Transverse colon (tissue), 4 donors: ENCODE results near the genes SLC25A1, RTN4R, DGCR6L and MED15.

DNA sequence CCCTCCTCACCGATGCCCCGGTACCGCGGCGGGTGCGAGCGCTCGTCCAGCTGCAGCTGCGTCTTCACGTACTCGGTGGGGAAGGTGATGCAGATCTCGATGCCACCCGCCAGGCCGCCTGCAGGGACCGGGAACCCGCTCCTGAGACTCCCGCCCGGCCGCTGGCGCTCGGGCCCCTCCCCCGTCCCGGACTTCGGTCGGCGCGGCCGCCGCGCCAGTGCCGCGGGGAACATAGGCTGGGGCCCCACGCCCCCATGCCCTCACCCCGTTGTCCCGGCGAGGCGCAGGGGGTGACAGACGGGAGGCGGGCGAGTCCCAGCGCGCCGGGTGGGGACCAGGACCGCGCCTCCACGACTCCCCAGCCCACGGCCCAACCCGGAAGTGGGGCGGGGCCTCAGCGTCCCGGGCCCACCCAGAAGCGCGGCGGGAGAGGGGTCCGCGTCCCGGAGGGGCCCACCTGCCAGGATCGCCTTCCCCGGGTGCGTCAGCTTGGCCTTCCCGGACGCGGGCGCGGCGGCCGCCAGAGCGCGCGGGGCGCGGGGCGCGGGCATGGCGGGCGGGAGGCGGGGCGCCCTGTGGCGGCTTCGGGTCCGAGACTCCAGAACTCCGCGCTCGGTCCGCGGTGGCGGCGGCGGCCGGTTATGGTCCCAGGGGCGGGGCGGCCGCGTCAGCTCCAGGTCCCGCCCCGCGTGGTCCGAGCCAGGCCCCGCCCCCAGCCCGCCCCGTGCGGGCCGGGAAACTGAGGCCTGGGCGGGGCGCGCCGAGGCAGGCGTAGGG, at the start of gene SLC25A1:
Gene SLC25A1 (minus strand): TSS at position 614 of the 777 bp plus-strand sequence.
- PRO-cap: bidirectional peak, plus-strand start at position 217 of the sequence, minus-strand start at position 188 of the sequence; bidirectional peak, plus-strand start at position 296 of the sequence, minus-strand start at position 367 of the sequence; bidirectional peak, plus-strand start outside the sequence, minus-strand start at position 614 of the sequence
- RAMPAGE, long total RNA, 4 experiments: start-site peak on the minus strand in 1 of 4 experiments, centred at positions 68 to 214 of the sequence, 6 to 11 reads per replicate

- PRO-cap: bidirectional peak, plus-strand start at chr22:19291875, minus-strand start at chr22:19291685
- RAMPAGE, long total RNA, 4 experiments: start-site peak on the plus strand in 1 of 4 experiments, at chr22:19291875-19291951 at its widest, 8 reads per replicate
Measured at GRCh38 chr22:19291848-19292037, 224 bp upstream of the CLTCL1 start.

DNA sequence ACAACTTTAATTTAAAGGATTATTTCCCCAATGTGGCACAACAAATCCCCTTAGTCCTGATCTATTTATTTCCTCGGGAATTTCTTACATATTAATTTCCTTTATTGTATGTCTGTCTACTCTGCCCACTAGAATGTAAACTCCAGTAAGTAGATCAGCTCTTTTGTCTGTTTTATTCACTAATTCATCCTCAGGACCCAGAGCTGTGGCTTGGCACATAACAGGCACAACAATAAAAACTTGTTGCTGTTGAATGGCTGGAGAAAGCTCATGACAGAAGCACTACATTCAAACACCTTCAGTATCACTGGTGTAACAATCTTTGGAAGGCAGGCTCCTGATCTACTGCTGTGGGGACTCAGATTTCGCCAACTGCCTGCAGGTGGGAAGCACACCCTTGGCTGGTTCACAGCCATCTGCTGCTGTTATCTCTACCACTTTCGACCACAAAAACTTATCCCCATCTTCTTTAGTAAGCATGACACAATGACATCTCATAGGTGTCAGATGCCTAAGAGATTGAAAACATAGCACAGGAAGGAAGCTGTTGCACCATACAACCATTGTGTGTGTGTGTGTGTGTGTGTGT, 12.0 kb downstream of the HIRA start:
- PRO-cap: no peak
- RAMPAGE, long total RNA, 4 experiments: no peak in any of the 4 experiments

DNA sequence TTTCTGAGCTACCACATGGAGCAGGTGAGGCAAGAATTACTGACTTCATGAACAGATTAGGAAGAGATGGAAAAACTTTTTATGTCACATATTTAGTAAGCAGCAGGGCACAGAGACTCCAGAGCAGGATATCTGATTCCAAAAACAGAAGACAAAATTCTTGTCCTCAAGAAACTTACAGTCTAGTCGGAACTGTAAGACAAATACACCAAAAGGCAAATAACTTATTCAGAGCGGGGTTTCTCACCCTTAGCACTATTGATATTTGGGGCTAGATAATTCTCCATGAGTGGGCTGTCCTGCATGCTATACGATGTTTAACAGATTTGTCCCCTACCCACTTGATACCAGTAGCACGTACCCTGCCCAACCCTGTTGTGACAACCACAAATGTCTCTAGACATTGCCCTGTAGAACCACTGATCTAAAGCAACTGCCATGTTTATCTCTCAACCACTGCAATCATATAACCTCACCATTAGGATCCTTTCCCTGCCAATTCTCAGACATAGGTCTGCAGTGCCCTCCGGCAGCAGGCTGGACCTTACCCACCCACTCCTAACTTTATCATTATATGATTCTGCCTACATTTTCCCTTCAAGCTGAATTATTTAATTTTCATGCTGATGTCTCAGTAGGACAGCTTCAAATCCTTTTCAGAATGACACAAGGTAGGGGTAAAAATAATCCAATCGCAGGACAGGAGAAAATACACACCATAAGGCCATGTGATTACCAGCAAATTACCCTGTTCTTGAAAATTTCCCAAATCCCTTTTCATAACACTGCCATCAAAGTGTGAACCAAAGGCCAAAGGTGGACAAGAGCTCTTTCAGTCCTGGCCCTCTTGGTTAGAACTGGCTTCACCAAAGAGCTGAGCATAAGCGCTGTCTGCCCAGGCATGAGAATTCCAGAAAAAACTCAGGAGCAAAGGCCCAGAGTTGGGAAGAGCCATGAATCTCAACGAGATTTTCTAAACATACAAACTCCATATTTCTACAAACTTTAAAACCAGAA, 4.4 kb downstream of the HIRA start:
- PRO-cap: no peak
- RAMPAGE, long total RNA, 4 experiments: no peak in any of the 4 experiments

- PRO-cap: no peak
- RAMPAGE, long total RNA, 4 experiments: no peak in any of the 4 experiments
Measured at GRCh38 chr22:19918648-19919133, 22.9 kb upstream of the COMT start.

GRCh38 chr22:19932196-19933279, 9.0 kb upstream of the COMT start:
- PRO-cap: no peak
- RAMPAGE, long total RNA, 4 experiments: no peak in any of the 4 experiments

DNA sequence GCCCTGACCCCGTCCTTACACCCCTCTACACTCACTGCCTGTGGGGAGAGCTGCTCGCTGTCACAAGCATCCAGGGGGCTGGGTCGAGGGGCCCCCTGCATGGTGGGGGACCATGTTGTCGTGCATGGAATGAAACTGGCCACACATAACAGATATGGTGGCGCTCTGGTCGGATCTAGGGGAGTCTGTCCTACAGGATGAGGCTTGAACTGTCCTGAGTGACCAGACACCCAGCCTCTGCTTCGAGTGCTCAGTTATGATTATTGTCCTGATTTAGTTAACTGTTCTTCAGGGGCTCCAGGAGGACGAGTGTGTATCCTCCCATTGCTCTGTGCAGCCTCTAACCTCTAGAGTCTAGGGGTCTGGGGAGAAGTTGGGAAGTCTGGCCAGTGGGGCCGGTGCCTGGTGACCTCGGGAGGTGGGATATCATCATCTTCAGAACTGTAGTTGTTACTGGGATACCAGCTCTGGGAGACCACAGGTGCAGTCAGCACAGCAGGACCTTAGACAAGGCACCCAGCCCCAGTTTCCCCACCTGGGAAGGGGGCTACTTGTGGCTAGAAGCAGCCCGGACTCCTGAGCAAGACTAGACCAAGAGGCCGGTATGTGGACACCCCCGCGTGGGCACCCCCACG, 481 bp upstream of the COMT start:
- PRO-cap: no peak
- RAMPAGE, long total RNA, 4 experiments: start-site peak on the minus strand in 1 of 4 experiments, centred at position 549 of the sequence, 8 reads per replicate

DNA sequence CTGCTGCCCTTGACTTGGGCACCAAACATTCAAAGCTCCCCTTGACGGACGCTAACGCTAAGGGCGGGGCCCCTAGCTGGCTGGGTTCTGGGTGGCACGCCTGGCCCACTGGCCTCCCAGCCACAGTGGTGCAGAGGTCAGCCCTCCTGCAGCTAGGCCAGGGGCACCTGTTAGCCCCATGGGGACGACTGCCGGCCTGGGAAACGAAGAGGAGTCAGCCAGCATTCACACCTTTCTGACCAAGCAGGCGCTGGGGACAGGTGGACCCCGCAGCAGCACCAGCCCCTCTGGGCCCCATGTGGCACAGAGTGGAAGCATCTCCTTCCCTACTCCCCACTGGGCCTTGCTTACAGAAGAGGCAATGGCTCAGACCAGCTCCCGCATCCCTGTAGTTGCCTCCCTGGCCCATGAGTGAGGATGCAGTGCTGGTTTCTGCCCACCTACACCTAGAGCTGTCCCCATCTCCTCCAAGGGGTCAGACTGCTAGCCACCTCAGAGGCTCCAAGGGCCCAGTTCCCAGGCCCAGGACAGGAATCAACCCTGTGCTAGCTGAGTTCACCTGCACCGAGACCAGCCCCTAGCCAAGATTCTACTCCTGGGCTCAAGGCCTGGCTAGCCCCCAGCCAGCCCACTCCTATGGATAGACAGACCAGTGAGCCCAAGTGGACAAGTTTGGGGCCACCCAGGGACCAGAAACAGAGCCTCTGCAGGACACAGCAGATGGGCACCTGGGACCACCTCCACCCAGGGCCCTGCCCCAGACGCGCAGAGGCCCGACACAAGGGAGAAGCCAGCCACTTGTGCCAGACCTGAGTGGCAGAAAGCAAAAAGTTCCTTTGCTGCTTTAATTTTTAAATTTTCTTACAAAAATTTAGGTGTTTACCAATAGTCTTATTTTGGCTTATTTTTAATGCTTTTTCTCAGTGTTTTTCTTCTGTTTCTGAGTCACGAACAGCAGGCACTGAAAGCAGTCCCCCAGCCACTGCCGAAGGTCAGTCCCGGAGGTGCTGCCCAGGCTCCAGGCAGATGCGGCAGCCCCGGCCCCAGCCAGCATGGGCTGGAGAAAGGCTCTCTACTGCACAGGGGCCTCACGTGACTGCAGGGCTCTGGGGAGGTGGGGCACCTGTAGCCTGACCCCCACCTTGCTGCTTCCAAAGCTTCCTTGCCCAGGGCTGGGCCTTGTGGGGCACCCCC, 27.8 kb upstream of the TXNRD2 start:
- PRO-cap: no peak
- RAMPAGE, long total RNA, 4 experiments: no peak in any of the 4 experiments

DNA sequence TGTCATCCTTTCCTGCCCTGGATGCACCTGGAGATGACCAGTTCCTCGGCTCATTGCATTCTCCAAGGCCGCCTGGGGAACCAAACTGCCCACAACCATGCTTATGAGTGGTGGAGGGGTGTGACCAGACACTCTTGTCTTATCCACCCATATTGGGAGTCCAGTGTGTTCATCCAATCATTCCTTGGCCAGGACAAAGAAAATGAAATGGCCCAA, 1.2 kb upstream of the ARVCF start:
- PRO-cap: no peak
- RAMPAGE, long total RNA, 4 experiments: no peak in any of the 4 experiments

DNA sequence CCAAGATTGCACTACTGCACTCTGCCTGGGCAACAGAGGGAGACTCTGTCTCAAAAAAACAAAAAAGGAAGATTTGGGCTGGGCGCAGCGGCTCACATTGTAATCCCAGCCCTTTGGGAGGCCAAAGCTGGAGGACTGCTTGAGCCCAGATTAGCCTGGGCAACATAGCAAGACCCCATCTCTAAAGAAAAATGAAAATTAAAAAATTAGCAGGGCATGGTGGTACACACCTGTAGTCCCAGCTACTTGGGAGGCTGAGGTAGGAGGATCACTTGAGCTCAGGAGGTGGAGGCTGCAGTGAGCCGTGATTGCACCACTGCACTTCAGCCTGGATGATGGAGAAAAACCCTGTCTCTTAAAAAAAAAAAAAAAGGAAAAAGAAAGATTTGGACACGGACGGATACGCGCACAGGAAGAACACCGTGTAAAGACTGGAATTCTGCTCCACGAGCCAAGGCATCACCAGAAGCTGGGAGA, 12.6 kb upstream of the DGCR8 start:
- PRO-cap: no peak
- RAMPAGE, long total RNA, 4 experiments: start-site peak on the plus strand in 1 of 4 experiments, centred at position 249 of the sequence, 5 reads per replicate

DNA sequence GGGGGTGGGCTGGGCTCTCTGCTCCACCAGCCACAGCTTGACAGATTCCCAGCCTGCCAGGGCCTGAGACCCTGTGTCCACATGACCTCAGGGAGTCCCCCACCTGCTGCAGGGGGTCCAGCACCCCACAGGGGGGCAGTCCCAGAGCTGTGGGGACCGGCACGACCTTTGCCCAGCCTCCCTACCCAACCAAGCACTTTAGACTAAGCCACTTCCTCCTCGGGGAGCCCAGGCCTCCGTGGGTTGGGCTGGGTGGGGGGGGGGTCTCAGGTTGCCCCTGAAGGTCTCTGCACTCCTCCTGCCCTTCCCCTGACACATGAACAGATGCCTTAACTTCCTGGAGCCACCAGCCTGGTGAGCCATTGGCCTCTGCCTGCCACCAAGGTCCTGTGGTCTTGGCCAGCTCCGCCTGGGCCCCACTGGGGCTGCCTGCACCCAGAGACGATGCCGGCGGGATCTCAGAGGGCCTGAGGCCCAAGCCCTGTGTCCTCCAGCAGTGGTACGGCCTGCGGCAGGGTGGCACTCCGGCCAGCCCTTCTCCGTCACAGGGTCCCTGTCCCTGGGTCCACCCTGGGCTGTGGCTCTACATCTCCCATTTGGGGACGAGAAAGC, 3.4 kb downstream of the CCDC188 start:
- PRO-cap: no peak
- RAMPAGE, long total RNA, 4 experiments: no peak in any of the 4 experiments

DNA sequence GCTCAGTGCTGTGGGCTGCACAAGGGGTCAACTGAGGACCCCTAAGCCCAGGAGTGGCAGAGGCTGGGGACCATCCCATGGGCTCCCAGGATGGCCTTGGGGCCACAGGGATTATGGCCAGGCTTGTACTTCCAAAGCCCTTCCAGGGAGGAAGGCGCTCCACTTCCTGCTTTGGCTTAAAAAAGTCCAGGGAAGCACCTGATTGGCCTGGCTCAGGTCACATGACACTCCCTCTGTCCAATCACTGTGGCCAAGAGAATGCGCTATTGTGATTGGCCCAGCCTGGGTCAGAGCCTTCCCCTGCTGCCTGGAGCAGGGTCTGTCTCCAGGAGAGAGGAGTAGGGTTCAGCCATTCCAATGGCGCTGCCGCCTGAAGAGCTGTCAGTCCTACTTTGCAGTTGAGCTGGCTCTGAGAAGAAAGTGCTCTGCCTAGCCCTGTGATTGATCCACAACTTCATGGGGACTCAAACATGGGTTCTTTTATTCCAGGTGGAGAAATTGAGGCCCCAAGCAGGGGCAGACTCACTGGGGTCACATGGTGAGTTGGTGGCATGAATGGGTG, 48.3 kb downstream of the RTN4R start:
- PRO-cap: no peak
- RAMPAGE, long total RNA, 4 experiments: no peak in any of the 4 experiments

GRCh38 chr22:20267595-20268751, at the start of gene RTN4R:
RTN4R (minus strand) TSS chr22:20268318.
- PRO-cap: bidirectional peak, plus-strand start at chr22:20268288, minus-strand start at chr22:20268308
- RAMPAGE, long total RNA, 4 experiments: no peak in any of the 4 experiments

GRCh38 chr22:20313429-20313914, 6.4 kb downstream of the DGCR6L start:
- PRO-cap: no peak
- RAMPAGE, long total RNA, 4 experiments: no peak in any of the 4 experiments

- PRO-cap: bidirectional peak, plus-strand start at chr22:20320202, minus-strand start at chr22:20320041
- RAMPAGE, long total RNA, 4 experiments: start-site peak on the minus strand in 4 of 4 experiments, at chr22:20320011-20320060 at its widest, 13 to 317 reads per replicate
Measured at GRCh38 chr22:20319914-20320964, at the start of gene DGCR6L. DGCR6L (minus strand) TSS chr22:20320060.

GRCh38 chr22:20424808-20425970, 12.4 kb downstream of the SCARF2 start:
- PRO-cap: no peak
- RAMPAGE, long total RNA, 4 experiments: no peak in any of the 4 experiments

DNA sequence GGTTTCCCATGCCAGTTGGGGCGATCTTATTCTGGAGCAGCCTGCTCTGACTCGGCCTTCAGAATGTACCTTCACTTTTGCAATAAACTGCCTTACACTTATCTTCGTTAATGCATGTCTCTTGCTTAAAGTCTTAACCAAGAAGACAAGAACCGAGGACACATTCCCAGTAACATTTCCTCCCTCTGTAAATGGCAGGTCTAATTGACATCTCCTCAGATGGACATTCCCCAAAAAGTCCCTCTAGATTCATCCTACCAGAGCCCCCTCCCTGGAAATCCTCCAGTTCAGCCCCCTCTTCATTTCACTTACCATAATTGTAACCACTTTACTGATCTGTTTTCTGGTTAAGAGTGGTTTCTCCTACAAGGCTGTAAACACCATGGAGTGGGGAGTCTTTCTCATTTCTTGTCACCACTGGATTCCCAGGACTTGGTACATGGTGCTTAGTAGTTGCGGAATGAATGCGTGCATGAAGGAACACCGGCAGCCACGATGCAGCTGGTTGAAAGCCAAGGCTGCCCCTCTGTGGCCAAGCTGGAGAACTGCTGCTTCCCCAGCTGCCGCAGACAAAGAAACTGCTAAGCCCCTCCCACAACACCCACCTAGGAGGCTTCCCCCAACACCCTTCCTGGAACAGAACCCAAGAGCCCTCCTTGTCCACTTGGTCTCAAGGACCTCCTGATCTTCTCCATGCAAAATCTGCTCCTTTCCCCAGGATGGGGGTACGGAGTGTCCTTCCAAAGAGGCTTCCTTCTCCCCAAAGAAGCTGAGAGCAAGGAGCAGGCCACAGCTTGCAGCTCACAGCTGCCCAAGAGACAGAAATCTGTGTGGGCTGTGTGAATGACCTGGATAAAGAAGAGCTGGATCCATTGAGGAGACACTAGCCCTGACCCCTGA, 18.5 kb upstream of the SCARF2 start:
- PRO-cap: no peak
- RAMPAGE, long total RNA, 4 experiments: no peak in any of the 4 experiments

DNA sequence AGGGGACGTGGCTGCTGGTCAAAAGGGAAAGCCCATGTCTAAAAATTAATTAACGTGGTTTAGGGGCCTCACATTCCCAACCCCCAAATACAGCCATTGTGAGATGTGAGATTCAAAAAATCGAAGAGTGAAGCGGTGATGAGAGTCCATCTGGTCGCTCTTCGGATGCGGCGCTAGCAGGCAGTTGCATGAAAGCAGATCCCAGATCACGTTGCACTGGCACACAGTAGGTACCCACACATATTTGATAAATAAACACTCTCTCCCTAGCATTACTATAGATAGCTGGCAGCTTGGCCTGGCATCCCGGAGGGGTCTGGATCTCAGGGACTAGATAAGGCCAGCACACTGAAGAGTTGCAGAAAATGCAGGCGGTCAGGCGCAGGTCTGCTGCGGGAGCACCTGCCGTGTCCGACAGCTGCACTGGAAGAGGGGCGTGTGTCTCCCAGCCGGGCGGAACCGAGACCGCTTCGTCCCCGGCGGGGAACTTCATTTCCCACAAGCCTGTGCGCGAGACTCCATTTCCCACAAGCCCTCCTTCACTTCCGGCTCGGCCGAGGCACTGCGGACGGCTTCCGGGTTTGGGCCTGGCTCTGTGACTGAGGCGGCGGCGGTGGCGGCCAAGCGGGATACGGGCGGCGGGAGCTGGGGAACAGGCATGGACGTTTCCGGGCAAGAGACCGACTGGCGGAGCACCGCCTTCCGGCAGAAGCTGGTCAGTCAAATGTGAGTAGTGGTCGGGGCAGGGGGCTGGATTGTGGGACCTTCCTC, at the start of gene MED15:
Gene MED15 (plus strand): TSS at position 590 of the 771 bp plus-strand sequence.
- PRO-cap: bidirectional peak, plus-strand start at position 598 of the sequence, minus-strand start at position 438 of the sequence
- RAMPAGE, long total RNA, 4 experiments: start-site peak on the plus strand in 3 of 4 experiments, centred at positions 593 to 614 of the sequence, 86 to 119 reads per replicate

GRCh38 chr22:20509229-20510017, 2.0 kb downstream of the MED15 start:
- PRO-cap: bidirectional peak, plus-strand start at chr22:20509605, minus-strand start at chr22:20509522
- RAMPAGE, long total RNA, 4 experiments: no peak in any of the 4 experiments

DNA sequence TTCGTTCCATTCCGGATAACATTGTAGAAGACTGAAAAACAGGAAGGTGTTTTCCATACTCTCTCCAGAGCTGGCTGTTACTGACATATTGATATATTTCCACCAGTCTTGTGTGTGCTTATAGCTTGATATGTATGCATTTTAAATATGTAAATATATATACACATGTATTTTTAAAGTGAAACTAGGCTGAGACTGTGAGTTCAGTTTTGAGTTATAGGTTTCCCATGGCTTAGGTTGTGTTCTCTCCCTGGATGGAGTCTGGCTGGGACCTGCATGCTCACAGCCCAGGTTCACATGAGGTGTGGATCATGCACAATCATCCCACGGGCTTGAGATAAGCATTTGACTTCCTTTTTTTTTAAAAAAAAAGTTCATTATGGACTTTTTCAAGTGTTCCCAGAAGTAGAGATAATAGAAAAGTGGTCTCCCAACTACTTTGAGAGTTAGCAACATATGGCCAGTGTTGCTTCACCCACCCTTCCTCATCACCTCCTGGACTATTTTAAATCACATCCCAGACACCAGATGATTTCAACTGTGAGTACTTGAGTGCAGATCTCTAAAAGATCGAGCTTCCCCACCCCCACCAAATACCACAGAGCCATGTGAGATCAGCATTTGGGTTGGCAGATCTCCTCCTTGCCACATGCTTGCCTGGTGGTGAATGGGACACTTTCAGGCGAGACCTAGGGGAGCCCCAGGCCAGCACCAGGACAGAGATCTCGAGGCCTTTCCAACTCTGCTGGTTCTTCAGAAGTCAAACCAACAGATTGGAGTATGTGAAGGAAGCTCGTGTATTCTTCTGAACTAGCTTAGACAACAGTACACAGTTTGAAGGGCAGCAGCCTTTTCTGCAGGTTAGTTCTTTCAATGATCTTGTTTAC, 15.8 kb downstream of the MED15 start:
- PRO-cap: no peak
- RAMPAGE, long total RNA, 4 experiments: no peak in any of the 4 experiments